H4 (cell line): Measurements from ENCODE around the genes RILP, WDR81 and HIC1.

GRCh38 chr17:1577105-1578006, 14.8 kb upstream of the PITPNA start:
- RAMPAGE, long total RNA = no peak

DNA sequence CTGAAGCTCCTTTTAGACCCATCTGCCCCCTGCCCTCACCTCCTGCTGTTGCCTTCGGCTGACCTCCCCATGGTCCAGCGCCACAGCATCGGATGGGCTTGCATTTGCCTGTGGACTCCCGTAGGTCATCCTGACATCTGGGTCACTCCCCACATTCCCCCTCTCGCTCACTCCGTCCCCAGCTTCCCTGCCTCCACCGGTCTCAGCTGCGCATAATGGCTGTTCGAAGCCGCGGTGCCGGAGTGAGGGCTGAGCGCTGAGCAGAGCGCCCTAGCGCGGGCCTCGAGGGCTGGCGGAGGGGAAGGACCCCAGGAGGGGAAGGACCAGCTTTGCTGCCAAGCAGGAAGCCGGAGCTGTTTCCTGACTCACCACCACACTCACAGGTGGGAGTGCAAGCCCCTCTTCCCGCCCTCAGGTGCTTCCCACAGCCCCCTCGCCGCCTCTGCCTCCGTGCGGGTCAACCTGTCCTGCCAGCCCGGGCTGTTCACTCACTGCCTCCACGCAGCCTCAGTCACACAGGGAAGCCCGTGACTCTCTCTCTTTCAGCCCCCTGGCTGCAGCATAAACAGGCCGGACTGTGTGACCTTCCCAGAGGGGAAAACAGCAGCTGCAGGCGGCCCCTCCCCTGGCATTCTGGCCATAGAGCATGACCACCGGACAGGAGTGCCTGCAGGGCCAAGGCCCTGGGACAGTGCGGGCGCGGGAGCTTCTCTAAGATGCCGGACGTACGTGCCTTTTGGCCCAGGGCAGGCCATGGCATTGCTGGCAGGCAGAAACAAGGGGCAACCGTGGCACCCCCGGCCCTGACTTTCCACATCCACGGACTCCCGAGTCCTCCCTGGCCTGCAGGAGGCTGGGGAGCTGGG, 23.7 kb downstream of the SLC43A2 start:
- RAMPAGE, long total RNA = no peak

- RAMPAGE, long total RNA = no peak
Observed at GRCh38 chr17:1605595-1606112, 23.0 kb downstream of the SLC43A2 start.

DNA sequence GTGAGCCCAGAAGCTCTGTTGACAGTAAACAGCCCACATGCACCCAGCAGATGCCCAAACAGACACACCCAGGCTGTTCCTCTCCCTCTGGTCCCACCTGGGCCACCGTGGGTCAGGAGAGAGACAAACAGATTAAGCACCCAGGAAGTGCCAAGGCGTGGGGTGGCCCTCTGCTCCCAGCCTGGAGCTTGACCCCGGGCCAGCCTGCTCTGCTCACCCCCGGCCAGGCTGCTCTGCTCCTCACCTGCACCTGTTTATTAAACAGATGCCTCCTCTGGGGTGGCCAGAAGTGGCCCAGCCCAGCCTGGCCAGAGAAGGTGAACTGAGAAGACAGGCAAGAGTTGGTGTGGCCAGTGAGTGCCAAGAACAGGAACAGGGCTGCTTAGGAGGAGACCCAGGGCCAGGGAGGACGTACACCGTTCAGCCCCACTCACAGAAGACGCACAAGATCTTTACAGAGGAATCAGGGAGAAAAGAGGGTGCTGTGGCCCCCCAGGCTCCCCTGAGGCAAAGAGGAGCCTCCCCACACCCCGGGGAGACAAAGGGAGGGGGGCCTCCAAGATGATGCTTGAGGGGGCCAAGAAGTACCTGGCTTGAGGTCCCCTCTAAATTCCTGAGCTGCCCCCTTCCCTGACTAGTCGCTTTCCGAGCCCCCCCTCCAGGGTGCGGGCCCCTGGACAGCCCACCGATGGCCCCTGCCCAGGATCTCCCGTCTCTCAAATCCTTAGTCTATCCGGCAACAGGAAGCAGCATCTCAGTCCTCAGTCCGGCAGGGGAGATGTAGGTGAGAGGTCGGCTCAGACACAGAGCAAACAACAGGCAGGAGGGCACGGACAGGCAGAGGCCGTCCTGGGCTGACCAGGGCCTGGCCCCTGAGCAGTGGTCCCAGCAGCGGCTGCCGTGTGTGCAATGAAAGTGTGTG, 7.7 kb downstream of the SLC43A2 start:
- RAMPAGE, long total RNA = no peak

GRCh38 chr17:1649759-1650474, at the start of gene RILP:
TSS of gene RILP (minus strand) at chr17:1649866.
- RAMPAGE, long total RNA = no peak

DNA sequence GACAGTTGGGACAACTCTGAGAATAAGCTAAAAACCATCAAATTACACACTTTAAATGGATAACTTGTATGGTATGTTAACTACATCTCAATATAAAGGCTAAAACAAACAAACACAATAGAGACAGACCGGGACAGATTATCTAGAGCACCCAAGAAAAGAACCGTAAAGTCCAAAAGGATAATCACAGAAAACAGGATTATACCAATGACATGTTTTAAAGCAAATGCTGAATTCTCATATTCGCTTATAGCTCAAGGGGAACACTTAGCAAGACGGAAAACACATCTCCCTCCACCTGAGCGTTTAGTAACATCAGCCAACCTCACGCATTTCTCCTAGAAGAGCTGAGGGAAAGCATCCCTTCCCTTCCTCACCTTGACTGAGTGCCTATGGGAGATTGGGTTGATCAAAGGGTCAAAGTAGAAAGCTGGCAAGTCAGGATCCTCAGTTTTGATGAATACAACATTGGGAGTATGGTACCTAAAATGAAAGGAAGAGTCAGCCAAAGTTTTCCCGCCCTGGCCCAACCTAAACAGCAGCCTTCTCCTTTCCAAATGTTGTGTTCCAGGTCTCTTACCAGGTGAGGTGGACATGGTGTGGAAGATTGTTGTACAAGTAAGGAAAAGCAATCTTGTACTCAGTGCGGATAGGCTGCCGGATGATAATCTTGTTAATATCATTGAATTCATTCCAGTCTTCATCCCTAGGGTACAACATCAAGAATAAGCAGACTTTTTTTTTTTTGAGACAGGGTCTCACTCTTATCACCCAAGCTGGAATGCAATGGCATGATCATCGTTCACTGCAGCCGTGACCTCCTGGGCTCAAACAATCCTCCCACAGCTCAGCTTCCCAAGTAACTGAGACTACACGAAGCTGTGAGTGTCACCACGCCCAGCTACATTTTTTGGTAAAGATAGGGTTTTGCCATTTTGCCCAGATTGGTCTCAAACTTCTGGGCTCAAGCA, 4.0 kb downstream of the PRPF8 start:
- RAMPAGE, long total RNA = no peak

DNA sequence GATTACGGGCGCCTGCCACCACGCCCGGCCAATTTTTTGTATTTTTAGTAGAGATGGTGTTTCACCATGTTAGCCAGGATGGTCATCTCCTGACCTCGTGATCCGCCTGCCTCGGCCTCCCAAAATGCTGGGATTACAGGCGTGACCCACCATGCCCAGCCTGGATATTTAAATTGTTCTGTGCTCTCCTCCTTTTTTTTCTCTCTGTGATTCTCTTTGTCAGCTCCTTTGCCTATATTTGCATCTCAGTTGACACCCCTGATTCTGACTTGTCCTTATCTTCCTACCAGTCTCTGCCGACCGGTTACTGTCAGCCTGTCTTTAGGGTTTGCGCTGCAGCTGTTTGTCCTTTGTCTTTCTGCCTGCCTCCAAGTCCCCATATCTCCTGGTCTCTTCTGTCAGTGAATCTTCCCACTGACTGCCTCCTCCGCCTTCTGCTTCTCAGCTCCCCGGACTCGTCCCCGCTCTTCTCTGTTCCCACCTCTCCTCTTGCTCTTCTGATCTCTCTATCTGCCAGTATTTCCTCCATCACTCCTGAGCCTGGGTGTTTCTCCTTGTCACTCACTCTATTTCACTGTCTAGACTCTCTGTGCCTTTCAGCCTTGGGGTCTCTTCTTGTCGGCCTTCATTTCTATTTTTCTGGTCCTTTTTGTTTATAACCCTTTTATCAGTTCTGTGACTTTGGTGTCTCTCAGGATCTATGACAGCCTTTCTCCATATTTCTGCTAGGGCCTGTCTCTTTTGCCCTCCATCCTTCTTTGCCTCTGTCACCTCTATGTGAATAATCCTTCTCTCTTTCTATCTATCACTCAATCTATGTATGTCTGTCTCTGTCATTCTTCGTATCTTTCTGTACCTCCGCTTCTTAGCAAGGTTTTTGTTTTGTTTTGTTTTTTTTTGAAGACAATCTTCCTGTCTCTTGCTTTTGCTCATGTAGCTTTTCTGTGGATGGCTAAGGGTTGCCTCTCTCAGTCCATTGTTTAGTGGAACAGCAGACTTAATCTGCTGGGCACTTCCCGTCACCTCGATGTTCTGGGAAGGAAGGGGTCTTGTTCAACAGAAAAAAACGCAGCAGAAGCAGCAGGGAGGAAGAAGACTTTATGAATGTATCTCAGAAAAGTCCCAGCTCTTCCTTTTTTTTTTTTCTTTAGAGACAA, 5.0 kb downstream of the TLCD2 start:
- RAMPAGE, long total RNA = no peak

DNA sequence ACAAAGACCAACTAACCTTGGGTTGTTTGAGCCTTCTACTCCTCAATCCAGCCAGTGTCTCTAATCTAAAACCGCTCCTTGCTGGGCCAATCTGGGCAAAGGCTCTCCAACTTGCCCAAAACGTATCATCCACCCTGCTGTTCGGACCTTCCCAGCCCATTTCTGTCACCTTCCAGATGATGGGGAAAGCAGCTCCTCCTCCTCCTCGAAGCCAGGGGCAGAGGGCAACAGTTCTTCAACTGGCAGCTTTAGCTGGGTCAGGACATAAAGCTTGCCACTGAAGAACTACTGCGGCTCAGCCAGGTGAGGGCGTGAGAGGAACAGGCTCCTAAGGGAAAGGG, 3.5 kb upstream of the TLCD2 start:
- RAMPAGE, long total RNA = no peak

DNA sequence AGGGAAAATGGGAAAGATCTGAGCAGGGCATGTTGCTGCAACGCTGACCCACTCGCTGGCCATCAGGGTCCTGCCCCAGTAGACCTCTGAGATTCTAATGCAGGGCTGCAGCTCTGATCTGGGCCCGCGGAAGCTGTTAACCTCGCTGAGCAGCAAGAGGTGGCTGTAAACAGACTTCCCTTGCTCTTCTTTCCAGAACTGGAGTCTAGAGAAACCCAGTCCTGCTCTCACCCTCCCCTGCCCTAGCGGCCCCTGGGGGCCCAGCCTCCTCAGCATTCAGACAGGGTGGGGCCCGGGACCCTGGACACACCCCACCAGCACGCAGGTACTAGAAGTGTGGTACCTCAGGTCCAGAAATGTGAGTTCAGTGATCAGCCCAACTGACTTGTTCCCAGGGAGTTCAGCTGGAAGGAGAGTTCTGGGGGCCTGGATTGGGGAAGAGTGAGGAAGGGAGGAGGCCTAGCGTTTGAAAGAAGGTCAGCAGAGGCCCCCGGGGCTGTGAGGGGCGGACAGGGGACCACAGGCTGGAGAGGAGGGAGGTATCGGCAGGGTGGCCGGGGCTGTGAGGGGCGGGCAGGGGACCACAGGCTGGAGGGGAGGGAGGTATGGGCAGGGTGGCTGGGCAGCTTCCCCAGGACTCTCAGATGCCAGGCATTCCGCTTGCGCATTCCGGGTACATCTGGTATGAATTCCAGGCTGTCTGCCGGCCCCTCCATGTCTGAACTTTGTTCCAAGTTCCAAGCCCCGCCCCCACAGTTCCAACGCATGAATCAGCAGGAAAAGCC, 4.0 kb upstream of the TLCD2 start:
- RAMPAGE, long total RNA = no peak

DNA sequence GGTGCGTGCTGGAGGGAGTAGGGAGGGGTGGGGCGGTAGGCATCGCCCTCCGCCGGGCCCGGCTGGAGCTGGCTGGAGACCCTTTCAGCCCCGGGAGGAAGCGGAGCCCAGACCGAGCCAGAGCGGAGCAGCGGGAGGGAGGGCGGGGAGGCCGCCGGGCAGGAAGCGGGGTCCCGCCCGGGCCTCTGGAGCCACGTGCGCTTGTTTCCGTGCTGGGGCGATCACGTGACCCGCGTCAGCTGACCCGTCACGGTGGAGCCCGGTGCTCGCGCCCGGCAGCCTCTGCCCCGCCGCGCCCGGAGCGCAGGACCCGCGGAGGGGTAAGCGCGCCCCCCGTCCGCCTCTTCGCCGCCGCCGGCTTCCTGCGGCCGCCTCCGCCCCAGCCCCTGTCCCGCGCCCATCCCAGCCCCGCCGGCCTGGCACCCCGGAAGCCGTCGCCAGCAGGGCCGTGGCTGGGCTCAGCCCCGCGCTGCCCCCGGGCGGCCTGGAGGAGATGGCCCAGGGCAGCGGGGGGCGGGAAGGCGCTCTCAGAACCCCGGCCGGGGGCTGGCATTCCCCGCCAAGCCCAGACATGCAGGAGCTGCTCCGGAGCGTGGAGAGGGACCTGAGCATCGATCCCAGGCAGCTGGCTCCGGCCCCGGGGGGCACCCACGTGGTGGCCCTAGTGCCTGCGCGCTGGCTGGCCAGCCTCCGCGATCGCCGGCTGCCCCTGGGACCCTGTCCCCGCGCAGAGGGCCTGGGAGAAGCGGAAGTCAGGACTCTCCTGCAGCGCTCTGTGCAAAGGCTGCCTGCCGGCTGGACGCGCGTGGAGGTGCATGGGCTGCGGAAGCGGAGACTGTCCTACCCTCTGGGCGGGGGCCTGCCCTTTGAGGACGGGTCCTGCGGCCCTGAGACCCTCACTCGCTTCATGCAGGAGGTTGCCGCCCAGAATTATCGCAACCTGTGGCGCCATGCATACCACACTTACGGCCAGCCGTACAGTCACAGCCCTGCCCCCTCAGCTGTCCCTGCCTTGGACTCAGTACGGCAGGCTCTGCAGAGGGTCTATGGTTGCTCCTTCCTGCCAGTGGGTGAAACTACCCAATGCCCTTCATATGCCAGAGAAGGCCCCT, at the start of gene WDR81:
WDR81 (plus strand) TSS at position 238 of the 1,112 bp plus-strand sequence.
- RAMPAGE, long total RNA = no peak

GRCh38 chr17:1743033-1743293, 292 bp downstream of the SERPINF2 start:
- RAMPAGE, long total RNA = no peak

DNA sequence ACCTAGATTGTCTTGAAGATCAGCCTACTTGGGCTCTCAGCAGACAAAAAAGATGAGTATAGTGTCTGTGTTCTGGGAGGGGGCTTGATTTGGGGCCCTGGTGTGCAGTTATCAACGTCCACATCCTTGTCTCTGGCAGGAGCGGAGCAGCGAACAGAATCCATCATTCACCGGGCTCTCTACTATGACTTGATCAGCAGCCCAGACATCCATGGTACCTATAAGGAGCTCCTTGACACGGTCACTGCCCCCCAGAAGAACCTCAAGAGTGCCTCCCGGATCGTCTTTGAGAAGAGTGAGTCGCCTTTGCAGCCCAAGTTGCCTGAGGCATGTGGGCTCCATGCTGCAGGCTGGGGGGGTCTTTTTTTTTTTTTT, 9.0 kb downstream of the SERPINF1 start:
- RAMPAGE, long total RNA = no peak

DNA sequence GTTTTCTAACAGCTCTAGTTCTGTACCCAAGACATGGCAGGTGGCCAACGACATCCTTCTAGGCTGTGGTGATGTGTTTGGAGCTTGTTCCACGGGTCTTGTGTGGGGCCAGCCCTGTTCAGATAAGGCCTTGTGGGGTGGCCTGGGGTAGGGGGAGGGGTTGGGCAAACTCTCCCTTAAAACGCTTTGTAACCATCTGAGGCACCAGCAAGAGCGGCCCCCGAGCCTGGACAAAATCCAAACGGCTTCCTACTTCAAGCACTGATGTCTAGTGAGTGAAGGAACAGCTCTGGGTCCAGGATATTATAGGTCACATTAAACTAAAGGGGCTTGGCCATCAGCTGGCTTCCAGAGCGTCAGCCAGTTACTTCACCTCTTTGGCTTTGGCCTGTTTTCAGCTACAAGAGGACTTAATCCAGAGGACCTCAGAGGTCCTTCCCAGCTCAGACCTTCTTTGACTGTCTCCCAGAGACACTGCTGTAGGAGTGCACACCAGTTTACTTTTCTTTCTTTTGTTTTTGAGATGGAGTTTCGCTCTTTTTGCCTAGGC, 11.9 kb downstream of the SERPINF1 start:
- RAMPAGE, long total RNA = no peak

DNA sequence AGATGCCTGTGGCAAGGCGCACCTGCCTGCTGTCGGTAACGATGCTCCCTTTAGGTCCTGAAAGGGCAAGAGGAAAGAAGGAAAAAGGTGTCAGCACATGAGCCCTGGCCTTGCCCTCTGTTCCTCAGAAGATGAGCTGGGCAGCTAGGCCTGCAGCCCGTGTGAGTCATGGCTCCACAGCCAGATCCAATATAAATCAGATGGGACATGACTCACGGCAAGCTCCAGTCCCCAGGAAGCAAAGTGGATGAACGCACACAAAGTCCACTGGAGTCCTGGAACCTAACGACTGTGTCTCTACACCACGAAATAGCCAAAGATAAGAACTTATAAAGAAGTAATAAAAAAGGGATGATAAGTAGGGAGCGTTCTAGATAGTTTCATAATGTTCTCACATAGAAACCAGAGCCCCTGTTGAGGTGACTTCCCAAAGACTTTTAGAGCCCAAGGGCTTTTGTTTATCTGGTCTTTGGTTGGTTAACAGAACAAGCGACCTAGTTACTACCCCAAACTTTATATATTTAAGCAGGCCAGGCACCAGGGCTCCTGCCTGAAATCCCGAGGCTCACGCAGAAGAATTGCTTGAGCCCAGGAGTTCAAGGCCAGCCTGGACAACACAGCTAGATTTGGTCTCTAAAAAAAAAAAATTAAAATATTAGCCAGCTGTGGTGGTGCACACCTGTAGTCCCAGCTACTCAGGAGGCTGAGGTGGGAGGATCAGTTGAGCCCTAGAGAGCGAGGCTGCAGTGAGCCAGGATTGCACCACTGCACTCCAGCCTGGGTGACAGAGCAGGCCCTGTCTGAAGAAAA, 25.9 kb downstream of the SERPINF1 start:
- RAMPAGE, long total RNA = no peak

- RAMPAGE, long total RNA = no peak
Observed at GRCh38 chr17:1977460-1977955, 47.6 kb downstream of the RTN4RL1 start.

GRCh38 chr17:2011665-2012248, 13.4 kb downstream of the RTN4RL1 start:
- RAMPAGE, long total RNA = no peak

- RAMPAGE, long total RNA = no peak
Observed at GRCh38 chr17:2024125-2024745, 899 bp downstream of the RTN4RL1 start.

GRCh38 chr17:2030467-2031057, 609 bp downstream of the DPH1 start:
- RAMPAGE, long total RNA = no peak

DNA sequence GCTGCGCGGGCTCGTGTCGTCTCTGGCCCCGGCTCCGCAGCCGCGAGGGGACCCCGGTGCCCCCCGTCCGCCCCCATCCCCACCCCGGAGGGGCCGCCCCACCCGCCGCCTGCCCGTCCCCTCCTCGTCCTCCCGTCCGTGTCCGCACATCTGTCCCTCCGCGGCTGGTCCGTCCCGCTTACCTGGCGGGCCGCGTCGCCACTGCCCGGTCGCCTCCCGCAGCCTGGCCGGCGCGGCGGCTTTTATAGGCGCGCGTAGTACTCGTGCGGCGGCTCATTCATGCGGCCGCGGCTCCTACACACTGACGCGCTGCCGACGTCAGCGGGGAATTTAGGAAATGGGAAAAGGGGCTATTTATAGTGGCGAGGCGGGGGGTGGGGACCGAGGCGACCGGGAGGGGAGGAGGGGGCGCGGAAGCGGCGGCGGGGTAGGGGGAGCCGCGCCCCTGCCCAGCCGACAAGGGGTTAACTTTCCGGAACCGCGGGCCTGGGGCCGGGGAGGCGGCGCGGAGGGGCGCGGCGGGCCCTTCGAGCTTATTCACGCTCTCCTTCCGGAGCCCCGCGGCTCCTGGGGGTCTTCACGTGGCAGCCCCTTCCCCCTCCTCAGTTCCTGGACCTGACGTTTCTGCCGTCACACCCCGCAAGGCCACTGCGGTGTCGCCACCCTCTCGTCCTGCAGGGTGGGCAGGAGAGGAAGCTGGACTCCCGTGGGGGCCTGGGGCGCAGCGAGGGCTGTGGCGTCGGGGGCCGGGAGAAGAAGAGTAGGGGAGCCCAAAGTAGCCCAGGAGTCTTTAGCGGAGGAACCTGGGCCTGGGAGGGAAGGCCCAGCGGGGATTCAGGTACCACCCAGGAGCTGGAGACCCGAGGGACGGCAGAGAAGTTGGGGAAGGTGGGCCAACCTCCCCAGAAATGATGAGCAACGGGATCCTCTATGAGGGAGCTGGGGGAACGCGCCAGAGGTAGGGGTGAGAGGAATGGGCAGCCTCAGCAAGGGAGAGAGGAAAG, 3.7 kb upstream of the HIC1 start:
- RAMPAGE, long total RNA = no peak

GRCh38 chr17:2054362-2055276, at the start of gene HIC1:
TSS of gene HIC1 (plus strand) at chr17:2055103.
- RAMPAGE, long total RNA = no peak